Measurements from ENCODE around the genes CIDEB and RIPK3.

DNA sequence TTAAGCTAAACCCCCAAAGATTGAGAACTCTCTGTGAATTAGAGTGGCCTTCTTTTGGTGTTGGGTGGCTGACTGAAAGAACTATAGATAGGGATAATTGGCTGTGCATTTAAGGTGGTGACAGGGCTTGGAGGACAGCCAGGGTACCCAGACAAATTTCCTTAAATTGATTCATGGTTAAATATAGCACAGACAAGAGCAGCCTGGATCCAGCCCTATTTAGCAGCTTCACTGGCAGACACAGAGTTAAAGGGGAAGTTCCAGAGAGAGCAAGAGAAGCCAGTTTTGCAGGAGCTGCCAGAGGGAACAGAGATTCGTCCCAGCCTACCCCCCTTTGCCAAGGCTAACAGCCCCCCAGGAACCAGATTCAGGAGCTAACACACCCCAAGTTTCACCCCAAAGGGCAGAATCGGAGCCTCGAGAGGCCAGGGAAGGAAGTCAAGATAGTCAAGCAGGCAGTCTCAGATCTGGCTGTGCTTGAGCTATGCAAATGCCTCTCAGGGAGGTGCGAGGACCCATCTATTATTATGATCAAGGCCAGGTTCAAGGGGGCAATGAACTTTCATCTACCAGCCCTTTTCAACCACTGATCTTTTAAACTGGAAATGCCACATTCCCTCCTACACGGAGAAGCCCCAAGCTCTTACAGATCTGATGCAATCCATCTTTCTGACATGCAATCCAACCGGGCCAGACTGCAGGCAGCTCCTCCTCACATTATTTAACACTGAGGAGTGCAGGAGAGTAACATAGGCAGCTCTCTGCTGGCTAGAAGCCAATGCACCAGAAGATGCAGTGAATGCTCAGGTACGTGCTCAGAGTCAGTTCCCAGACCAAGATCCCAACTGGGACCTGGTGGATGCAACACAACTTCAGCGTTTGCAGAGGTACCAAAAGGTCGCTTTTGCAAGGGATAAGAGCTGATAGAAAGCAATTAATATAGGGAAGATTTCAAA is 58.2 kb downstream of the DHRS2 start:
- RRBS = no CpG with 5 or more reads among the region's 9 CpGs

DNA sequence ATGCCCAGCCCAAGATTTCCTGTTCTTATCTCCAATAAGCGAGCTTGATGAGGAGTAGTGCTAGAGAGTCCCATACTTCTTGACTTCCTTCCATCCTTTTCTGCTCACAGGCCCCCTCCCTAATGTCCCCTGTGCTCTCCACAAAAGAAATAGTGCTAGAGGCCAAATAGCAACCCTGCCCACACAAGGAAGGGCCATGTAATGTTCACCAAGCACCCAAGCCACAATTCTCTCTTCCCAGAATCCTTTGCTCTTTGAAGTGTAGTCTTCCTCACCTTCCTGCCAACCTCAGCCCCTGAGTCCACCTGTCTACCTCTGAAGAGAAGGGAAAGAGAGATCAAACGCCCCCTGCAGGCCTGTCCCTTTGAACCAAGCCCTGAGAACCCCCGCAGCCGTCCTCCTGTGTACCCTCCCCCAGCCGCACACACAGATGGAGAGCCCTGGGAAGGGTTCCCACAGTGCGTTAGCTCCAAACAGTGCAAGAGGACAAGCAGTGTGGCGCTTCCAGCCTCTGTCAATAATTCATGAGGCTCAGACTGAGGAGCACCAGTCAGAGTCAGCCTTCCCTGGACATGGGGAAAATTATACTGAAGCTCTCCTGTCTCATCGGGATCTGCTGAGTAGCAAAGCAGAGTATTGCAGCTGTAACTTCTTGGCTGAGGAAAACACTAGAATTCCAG is 1.9 kb upstream of the DHRS4 start:
- RRBS = no CpG with 5 or more reads among the region's 8 CpGs

DNA sequence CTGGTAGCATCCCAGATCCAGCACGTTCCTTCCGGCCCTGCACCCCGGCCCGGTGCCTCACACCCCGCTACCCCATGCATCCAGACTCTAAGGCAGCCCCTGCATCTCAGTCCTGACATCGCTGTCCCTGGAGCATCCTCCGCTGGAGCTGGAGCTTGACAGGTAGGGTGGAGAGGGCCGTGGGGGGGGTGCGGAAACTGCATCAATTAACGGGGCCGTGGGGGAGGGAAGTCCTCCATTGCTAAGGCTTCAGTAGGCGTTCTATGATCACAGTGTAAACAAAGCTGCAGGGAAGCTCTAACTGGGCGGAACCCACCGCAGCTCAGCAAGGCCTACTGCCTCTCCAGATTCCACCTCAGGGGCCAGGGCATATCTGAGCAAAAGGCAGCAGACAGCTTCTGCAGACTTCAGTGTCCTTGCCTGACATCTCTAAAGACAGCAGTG is 18.6 kb downstream of the DHRS4L2 start:
- RRBS = no CpG with 5 or more reads among the region's 14 CpGs

- RRBS = no CpG with 5 or more reads among the region's 30 CpGs
These were observed 548 bp upstream of the NRL start for GRCh38 chr14:24115097-24115897.

- RRBS = no CpG with 5 or more reads among the region's 7 CpGs
These were observed 999 bp upstream of the REC8 start for GRCh38 chr14:24170935-24171226.

DNA sequence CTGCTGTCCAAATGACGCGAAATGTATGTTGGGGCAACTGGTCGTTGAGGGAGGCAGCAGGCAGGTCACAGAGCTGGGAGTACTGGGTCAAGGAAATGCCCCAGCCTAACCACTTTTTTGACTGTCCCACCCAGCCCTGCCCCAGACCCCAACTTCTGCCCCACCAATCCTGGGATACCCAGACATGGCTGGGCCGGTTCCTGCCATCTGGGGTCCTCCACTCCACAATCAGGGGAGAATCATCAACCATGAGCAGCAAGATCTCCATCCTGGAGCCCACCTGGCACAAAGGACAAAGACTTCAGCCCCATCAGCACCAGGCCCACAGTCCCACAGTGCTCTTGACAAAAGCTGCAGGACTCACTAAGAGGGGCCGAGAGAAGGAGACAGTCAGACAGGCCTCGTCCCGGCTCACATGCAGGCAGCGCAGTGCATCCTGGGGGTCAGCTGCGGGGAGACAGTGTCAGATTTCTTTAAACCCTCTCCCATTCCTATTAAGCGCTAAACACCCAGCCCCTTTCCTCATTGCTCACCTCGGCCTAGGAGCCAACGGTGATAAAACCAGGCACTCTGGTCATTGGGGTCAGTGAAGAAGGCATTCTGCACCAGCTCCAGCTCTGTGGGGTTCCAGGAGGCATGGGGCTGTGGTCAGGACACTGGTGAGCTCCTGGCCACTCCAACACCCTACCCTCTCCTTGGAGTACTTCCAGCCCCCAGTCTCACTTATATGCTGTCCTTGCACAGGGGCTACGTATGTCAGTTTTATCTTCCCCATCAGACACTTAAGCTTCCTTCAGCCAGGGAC is 2.6 kb downstream of the RABGGTA start:
- RRBS = no CpG with 5 or more reads among the region's 13 CpGs

- RRBS = no CpG with 5 or more reads among the region's 5 CpGs
These were observed at the start of gene CIDEB for GRCh38 chr14:24307654-24308476. CIDEB (minus strand) TSS chr14:24307977.

GRCh38 chr14:24335875-24336387 is 1.1 kb upstream of the ADCY4 start:
- RRBS = no CpG with 5 or more reads among the region's 5 CpGs

GRCh38 chr14:24339085-24340179 is at the start of gene RIPK3:
RIPK3 (minus strand) TSS chr14:24339991.
- RRBS = 19% methylated on average over 21 of the region's 62 CpGs

GRCh38 chr14:24595471-24596178 is 13.9 kb downstream of the GZMH start:
- RRBS = no CpG with 5 or more reads among the region's 6 CpGs

GRCh38 chr14:24632317-24632790 is 1.6 kb downstream of the GZMB start:
- RRBS = no CpG with 5 or more reads among the region's 4 CpGs

- RRBS = no CpG with 5 or more reads among the region's 3 CpGs
These were observed 46.6 kb upstream of the GZMB start for GRCh38 chr14:24680598-24680918.

DNA sequence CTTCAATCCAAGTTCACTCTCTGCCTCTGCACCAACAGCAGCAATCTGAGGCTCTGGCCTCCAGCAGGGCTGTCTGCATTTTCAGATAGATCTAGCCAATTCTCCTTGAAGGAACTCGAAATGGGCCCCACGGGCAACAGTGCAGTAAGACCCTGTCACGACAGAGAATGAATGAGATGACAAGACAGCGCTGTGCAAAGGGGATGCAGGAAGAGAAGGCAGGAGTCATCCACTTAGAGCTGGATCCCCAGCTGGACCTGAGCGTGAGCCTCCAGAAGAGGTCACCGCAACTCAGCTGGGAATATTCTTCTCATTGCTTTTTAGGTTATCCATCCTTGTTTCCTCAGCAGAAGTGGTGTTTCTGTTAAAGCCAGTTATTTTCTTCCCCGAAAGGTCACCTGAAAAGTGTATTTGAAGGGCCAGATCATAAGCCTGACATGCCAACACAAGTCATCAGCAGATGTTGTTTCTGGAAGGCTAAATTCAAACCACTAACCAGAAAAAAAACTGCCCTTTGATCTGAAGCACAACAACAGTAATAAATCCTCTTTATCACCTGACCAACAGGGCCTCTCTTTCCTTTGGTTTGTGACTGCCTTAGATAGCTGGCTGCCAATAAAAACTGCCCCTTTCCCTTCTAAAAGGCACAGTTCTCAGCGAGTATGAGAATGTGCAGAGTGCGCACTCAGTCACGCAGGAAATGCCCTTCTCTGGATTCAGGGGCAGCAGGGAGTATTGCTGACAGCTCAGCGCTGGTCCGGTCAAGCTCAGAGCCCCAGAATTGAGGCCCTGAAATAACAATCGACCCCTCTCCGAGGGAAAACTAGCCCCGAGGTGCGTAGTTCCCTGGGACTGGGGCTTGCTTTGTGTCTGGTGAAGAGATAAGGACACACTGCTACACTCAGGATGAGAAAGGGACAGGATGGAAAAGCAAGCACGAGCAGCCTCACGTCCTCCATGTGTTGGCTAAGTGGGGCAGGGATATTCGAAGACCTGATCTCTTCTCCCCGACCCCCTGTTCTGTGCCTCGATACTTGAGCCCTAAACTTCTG is 184.0 kb upstream of the GZMB start:
- RRBS = no CpG with 5 or more reads among the region's 21 CpGs

- RRBS = no CpG with 5 or more reads among the region's 4 CpGs
These were observed 188.8 kb downstream of the STXBP6 start for GRCh38 chr14:24860996-24861604.

- RRBS = no CpG with 5 or more reads among the region's 3 CpGs
These were observed 39.5 kb downstream of the STXBP6 start for GRCh38 chr14:25010461-25010802.

GRCh38 chr14:25032292-25032777 is 17.6 kb downstream of the STXBP6 start:
- RRBS = no CpG with 5 or more reads among the region's 7 CpGs

DNA sequence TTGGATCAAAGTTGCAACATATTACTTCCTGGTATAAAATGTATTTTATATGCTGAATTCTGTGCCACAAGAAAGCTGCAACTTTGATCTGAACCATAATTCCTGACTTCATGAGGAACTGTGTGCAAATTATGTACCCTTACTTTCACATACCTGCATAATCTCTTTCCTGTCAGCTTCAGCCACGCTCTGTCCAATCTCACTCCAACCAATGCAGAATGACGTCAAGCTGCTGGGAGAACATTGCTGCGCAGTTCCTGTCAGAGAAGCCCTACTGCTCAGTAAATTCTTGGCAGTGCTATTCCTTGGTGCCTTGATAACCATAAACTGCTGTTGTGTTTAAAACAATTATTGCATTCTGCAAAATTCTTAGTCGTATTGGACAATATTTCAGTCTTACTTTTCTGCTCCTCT is 274.7 kb upstream of the NOVA1 start:
- RRBS = no CpG with 5 or more reads among the region's 4 CpGs

- RRBS = no CpG with 5 or more reads among the region's 2 CpGs
These were observed 470.1 kb downstream of the FOXG1 start for GRCh38 chr14:29236624-29237243.

DNA sequence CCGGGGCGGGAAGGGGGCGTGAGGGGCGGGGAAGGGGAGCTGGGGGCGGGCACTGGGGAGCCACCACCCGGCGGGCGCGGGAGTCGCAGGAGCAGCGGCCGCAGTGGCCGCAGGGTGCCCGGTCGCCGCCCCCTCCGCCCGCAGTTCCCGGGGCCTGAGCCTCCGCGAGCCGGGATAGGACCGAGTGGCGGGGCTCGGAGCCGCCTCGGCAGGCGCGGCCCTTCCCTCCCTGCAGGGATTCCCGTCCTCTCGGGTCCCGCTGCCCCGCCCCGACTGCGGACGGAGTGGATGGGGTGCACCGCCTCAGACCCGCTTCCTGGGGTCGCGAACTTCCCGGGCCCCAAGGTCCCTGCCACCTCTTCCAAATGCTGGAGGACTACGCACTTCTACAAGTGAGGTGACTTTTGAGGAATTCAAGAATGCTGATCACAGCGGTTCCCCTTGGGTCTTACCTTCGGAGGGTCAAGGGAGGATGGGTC is 271 bp upstream of the PRKD1 start:
- RRBS = 1% methylated on average over 14 of the region's 44 CpGs

- RRBS = no CpG with 5 or more reads among the region's 30 CpGs
These were observed 195.6 kb upstream of the G2E3 start for GRCh38 chr14:30363157-30363907.

All from retinal pigment epithelial cell (primary cell).